ENCODE measurements around a stretch of chr15.

DNA sequence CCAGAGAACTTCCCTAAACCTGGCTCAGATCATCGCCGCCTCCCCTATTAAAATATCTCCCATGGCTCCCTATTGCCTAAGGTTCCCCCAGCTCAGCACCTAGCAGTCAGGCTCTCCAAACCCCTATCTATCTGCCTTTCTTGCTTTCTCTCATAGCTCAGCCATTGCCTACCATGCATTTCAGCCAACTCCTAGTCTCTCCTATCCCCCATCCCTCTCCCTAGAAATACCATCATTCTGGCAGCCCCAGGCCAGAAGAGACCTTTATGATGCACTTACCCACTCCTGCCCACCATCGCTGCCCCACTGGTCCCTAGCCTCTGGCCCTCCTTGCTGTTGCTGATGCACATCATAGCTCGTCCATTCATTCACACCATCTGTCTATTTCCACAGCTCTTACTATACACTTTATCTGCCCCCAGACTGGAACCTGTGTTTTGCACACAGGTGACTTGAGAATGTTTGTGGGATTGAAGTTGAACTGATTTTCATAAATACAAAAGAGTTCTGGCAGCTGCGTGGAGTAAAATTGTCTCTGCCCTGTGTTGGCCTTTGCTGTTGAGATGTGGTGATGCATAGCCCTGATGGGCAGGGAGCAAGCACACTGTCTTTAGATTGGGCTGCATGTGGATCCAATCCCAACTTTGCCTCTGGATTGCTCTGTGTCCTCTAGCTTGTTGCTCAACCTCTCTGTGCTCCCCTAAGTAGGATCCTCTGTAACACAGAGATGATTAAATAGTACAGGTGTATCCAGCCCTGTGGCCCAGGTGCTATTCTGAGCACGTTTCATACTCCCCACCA lies 6.9 kb downstream of the ISG20 start:
- PRO-cap: no peak

GRCh38 chr15:88901016-88902014 lies 6.0 kb upstream of the HAPLN3 start:
- PRO-cap: no peak

DNA sequence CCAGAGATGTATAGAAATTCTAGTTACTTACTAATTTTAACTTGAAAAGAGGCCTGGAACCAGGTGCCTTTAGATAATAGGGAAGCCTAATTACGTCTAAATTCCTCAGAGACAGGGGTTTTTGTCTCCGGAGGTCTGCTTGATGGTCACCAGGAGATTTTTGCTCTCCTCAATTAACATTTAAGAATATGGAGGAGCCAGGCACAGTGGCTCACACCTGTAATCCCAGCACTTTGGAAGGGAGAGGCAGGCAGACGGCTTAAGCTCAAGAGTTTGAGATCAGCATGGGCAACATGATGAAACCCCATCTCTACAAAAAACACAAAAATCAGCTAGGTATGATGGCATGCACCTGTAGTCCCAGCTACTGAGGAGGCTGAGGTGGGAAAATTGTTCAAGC lies 79.9 kb upstream of the MFGE8 start:
- PRO-cap: no peak

DNA sequence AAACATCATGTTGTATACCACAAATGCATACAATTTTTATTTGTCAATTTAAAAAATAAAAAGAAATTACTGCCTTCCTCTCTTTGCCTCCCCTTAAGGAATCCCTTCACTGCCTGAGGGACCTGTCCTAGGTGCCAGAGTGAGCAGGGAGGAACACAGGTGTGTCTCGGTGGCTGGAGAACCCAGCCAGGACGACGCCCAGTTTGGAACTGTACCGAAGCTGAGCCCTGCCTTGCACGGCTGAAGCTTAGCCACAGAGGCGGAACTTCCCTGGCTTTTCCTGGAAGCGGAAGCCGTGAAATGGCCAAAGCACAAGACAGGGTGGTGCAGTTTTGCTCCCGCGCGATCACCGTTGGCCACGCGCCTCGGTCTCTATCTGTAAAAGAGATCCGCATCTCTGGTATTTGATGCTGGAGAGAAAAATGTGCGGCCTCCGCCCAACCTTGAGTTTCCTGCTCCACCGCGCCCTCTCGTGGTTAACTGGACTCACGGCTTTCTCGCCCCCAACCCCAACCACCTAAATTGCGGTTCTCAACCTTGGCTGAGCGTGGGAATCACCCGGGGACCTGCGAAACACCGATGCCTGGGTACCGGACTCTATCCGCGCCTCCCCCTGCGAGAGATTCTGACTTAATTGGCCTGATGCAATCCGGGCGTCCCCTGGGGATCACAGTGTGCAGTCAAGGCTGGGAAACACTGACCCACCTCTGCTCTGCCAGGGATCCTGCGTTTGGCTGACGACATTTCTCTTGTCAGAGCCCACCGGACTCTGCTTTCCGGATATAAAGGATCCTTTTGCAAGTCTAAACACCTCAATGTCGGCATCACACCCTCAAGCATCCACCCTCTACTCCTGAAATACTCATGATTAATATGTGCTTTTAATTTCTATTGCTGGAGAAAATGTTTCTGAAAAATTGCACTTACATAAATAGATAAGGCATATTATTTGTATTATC lies 70.7 kb upstream of the ABHD2 start:
- PRO-cap: bidirectional peak, plus-strand start at position 672 of the sequence, minus-strand start at position 454 of the sequence

GRCh38 chr15:89052513-89052828 lies 35.8 kb upstream of the ABHD2 start:
- PRO-cap: no peak

DNA sequence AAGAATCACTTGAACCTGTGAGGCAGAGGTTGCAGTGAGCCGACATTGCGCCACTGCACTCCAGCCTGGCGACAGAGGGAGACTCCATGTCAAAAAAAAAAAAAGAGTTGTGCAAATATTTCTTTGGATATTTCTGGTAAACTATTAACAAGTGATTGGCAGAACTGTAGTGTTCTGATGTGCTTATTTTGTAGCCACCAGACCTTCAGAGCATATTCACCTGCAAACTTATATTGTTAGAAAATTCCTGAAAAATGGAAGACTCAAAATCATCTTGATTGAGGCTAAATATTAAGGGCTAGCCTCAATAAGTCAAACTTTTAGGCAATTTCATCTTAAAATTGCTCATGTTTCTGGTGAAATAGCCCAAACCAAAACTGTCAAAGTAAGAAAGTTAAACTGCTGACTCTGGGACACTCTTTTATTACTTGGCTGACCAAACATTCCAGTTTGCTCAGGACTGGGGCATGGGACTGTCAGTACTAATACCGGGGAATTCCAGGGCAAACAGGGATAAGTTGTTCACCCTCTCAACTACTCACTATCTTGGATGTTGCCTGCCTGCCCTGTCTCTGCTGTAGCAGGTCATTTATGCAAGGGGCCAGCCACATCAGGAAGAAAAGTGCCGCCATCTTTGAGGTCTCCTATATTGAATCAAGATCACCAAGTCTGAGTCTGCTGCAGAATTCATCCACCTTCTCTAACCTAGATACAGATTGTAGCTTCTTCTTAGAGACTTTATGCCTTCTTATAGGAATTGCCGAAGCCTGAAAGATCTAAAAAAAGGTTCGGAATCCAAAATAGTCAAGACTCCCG lies 37.1 kb downstream of the ABHD2 start:
- PRO-cap: no peak

DNA sequence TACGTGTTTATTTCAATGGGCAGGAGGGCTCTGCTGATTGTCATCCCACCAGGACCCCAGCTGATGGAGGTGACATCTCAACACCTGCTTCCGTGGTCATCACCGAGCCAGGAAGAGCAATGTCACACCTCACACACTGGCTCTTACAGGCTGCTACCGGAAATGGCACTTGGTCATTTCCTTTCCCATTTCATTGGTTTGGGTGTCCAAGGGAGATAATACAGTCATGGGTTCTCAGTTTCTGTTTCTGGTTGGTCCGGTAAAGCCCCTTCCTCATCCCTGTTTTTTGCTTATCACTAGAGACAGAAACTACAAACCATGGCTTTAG lies 42.0 kb downstream of the ABHD2 start:
- PRO-cap: no peak

- PRO-cap: no peak
Observed at GRCh38 chr15:89197456-89198281, 23.7 kb downstream of the RLBP1 start.

GRCh38 chr15:89206817-89207164 lies 14.6 kb downstream of the RLBP1 start:
- PRO-cap: unidirectional peak, plus-strand start at chr15:89207024

GRCh38 chr15:89316338-89317296 lies 18.0 kb downstream of the POLG start:
- PRO-cap: no peak

DNA sequence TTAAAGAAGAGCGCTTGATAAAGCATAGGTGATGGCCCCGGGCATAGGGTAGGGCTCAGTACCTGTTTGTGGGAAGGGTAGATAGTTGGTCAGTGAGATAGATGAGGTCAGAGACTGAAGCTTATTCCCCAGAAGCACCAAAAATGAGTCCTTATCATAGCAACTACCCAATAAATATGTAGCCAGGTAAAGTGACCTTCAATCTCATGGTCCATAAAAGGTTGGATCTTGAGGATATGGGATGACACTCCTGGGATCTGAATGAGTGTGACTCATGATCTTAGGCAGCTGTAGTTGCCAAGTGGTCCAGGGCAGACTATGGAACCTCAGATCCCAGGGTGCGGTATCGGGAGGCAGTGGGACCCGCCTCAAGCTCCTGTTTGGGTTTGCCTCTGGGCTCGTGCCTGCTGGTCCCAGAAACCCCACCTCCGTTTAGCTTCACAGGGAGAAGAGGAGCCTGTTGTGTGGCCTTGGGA lies 8.3 kb downstream of the PLIN1 start:
- PRO-cap: no peak

DNA sequence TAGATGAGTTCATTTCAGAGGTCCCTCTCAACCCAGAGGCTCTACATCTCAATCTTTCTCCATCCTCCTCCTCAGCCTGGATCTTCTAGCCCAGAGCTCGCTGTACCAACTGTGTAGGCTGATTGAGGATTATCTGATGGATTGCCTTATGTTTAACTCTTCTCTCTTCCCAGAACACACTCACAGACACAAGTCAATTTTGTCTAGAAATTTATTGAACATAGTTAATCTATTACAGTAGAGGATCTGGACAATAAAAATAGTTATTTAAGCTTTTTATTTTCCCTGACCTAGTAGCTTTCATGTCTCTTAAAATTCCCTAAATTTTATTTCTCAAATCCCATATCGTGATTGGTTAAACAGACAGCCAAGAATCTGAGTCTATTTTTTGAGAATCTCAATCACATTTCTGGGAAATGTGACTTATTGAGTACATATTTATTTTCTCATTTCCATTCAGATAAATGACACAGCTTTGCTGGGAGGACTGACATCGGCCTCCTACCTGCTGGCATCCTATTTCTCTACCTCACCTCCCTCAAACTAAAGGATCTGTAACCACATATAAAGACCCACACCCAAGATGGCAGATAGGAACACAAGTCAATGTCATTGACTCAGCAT lies 2.3 kb upstream of the PLIN1 start:
- PRO-cap: no peak

- PRO-cap: no peak
Observed at GRCh38 chr15:89760310-89760795, 9.3 kb upstream of the MESP1 start.

GRCh38 chr15:89803472-89804663 lies 10.8 kb downstream of the ANPEP start:
- PRO-cap: no peak

DNA sequence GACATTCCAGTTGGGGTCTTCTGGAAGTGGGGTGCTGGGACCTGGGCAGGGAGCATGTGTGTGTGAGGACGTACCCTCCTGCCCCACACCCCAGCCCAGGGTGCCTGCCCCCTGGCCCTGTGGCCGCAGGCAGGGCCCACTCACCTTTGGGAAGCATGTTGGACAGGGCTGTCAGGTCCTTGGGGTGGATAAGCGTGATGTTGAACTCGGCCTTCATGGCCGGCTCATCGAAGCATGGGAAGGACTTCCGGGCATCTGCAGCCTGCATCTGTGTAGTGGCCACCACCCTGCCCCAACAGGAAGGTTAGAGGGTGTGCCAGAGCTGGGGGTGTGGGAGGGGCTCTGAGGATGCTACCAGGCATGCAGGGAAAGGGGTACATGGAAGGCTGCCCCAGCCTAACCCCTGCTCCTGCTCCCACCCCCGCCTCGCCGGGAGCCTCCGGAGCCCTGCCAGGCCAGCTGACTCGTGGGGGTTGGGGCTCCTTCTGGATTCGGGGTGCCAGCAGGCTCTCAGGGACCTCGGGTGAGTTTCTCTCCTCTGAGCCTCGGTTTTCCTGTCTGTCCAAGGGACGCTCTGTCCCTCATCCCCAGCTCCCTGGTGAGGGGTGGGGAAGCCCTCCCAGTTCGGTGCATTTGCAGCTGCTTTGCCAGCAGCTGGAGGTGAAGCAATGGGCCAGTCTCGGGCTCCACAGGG lies 9.3 kb downstream of the ANPEP start:
- PRO-cap: no peak

DNA sequence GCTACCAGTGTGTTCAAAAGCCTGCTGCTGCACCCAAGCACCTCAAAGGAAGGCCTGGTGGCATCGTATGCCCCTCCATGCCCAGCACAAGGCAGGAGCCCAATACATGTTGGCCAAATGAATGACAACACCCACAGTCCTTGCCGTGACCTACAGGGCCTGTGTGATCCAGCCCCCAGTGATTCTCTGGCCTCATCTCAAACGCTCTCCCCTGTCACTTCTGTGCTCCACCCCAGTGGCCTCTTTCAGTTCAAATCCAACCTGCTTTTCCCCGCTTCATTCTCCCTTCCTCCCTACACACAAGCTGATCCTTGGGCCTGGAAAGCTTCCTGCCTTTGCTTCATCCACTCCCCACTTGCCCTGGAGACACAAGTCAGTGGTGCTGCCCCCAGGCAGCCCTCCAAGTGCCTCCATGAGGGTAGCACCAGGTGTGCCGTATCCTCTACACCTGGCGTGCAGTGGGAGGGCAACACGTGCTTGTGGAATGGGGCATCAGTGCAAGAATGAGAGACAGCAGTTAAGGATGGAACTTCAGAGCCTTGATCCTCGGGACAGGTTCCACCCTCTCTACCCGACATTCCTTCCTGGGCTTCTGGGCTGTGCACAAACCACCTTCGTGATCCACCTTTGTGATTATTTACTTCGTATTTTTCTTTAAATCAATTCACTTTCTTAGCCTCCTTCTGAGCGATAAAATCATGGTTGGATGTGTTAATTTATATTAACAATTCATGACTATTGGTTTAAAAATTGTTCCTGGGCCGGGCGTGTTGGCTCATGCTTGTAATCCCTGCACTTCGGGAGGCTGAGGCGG lies 3.8 kb downstream of the ANPEP start:
- PRO-cap: no peak

DNA sequence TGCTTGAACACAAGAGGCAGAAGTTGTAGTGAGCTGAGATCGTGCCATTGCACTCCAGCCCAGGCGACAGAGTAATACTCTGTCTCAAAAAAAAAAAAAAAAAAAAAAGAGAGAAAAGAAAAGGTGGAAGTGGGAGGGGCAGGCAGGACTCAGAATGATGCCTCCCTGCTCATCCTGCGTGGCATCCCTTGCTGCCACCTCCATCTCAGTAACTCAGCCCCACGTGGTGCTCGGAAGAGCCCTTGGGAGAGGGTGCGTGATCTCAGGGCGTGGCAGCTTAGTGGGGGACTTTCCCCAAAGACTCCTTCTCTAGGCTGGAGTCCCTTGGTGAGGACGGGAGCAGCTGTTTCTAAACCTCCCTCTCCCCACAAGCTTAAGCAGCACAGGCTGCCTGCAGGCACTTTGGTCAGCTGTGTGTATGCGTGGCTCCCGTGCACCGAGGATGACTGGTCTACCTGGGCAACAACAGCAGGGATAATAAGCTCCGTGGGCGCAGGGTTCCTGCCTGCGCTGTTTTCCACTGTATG lies 7.3 kb upstream of the ANPEP start:
- PRO-cap: no peak

DNA sequence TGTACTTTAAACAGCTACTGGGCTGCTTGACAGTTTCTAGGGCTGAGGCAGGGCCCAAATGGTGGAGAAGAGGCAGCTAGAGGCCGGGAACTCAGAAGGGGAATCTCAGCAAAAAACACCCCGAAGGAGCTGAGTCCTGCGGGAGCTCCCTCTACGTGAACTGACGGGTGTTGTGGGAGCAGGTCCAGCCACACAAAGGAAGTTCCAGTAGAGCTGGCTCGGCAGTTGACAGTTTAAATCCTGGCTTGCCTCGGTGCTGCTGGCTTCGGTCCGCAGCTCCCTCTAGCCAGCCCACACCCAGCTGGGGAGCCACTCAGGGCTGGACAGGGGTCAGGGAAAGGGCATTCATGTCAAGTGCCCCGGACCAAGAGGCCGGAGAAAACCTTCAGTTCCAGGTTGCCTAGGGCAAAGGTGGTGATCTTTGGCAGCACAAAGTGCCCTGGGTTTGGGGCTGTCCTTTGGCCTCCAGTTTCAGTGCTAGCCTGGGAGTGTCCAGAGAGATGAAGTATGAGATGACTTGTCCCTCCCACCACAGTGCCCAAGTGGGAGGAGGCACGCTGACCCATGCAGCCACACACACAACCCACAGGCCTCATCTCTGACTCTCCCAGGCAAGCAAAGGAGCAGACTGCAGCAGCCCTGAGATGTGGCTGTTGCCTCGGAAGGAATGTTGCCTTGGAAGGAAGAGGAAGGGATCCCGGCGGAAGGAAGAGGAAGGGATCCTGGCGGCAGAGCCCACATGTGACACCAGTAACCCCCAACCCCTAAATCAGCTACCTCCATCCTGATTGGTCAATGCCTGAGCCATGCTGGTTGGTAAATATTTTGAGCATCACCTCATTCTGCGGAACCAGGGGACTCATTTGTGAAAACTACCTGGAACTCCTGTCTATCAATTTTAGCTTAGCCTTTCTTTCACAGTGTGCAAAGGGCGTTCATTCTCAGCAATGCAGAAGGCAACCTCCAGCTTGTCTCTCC lies 13.8 kb upstream of the ANPEP start:
- PRO-cap: no peak

GRCh38 chr15:89851754-89852288 lies 37.2 kb upstream of the ANPEP start:
- PRO-cap: no peak

DNA sequence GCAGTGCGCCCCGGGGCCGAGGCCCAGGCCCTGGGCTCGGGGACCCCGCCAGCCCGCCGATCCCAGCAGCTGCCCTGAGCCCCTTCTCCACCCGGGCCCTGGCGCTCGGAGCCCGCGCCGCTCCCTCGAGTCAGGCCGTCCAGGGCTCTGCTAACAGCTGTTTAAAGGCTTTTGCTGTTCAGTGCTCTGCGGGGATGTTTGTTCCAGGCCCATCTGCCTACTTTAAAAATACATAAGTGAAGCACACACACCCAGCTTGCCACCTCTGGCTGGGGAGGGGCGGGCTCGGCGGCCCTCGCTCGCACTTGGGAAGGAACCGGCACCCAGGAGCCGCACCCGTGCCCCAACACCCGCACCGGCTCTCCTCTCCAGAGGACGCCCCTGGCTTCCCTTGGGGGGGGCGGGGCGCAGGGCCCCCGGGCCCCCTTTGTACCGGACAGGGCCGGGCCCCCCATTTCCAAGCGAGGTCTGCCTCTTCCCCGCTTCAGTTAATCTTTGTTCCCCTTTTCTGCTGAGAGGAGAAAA lies 596 bp upstream of the ZNF710 start:
- PRO-cap: no peak

Measured in pulmonary artery (tissue), 1 donor.